ENCODE results near the genes RAB6C, RAB6D and MZT2A.

- PRO-cap, 2 experiments, result no peak in any of the 2 experiments
Measured at GRCh38 chr2:127584337-127584781, 48.9 kb downstream of the MYO7B start.

DNA sequence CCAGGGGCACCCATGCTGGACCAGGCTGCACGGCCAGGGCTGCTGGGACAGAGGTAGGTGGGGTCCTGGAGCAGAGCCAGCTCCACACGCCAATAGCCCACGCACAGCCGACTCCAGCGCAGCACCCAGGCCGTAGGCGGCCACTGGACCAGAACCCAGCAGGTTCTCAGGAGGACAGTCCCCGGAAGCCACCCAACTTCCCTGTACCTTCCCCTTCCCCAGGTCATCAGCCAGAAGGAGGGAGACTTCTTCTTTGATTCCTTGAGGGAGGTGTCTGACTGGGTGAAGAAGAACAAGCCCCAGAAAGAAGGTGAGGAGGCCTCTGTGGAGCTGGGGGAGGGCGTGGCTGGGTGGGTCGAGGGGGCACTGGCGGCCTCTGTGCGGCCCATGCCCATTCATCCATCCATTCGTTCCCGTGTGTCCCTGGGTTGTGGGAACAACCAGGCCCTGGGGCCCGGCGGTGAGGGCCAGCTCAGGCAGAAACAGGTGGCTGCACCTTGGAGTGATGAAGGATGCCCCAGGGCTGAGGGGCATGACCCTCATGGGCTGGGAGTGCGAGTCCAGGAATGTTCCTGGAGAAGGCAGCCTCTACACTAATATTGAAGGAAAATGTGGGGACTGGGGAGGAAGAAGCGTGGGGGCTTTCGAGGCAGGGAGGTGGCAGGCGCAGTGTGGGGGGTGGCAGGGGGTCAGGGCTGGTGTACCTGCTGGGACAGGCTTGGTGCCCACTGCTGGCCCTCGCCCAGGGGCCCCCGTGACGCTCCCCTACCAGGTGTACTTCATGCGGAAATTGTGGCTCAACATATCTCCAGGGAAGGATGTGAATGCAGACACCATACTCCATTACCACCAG, 11.4 kb upstream of the GPR17 start:
- PRO-cap, 2 experiments, result no peak in any of the 2 experiments

- PRO-cap, 2 experiments, result no peak in any of the 2 experiments
Measured at GRCh38 chr2:127663016-127663639, 12.2 kb downstream of the LIMS2 start.

DNA sequence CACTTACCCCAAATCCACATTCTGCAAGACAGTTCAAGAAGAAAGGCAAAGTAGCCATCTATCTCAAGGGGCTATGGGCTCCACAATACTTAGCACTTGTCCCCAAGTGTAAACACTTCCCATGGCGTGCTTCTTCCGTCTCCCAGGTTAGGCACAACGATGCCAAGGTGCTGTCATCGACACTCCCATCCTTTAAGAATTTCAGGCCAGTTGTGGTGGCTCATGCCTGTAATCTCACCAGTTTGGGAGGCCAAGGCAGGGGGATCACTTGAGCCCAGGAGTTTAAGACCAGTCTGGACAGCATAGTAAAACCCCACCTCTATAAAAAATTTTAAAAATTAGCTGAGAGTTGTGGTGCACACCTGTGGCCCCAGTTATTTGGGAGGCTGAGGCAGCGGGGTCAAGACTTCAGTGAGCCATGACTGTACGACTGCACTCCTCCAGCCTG, 10.8 kb downstream of the POLR2D start:
- PRO-cap, 2 experiments, result no peak in any of the 2 experiments

GRCh38 chr2:127863764-127864345, 5.9 kb upstream of the POLR2D start:
- PRO-cap, 2 experiments, result no peak in any of the 2 experiments

GRCh38 chr2:127888946-127889459, 3.2 kb upstream of the AMMECR1L start:
- PRO-cap, 2 experiments, result no peak in any of the 2 experiments

- PRO-cap, 2 experiments, result peak in 1 of 2 experiments; most common minus-strand start chr2:127901848 (in 1)
Measured at GRCh38 chr2:127901718-127902062, 15.9 kb upstream of the AMMECR1L start.

DNA sequence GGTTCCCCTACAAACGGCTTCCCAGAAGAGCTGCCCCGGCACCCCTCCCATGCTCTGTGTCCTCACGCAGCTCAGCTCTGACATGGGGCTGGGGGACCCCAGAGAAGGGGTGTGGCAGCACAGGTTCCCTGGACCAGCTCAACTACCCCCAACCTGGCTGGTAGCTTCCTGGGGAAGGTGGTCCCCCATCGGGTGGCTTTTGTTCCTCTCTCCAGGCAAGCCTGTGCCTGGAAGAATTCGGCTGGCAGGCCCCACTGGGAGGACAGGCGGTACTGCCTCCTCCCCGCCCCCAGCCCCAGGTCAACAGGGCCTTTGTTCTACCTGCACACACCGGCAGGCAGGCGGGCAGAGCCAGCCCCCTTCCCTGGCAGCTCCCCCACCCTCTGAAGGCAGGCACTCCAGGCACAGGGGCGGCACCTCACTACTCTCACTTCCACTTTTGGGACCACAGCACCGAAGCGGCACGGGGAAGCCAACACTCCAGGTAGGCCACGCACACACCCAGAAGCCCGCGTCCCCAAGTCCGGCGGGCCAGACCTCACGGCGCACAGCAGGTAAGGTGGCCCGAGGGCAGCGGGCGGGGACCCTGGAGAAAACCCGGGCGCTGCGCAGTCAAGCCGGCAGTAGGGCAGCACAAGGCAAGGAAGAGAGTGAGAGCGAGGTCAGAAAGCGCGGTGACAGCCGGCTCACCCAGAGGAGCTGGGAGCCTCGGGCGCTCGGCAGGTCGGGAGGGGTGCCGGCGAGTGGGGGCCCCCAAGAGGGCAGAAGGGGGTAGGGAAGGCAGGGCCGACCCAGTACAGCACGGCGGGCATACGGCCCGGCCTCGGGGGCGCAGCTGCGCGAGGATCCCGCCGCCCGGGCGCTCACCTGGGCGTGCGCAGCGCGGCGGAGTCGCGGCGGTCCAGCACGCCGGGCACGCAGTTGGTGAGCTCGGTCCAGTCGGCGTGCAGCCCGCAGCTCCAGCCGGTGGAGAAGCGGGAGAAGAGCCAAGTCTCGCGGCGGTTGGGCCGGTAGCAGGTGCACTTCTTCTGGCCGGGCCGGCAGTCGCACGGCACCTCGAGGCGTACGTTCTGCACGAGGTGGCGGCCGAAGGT, 1.2 kb downstream of the HS6ST1 start:
- PRO-cap, 2 experiments, result no peak in any of the 2 experiments

DNA sequence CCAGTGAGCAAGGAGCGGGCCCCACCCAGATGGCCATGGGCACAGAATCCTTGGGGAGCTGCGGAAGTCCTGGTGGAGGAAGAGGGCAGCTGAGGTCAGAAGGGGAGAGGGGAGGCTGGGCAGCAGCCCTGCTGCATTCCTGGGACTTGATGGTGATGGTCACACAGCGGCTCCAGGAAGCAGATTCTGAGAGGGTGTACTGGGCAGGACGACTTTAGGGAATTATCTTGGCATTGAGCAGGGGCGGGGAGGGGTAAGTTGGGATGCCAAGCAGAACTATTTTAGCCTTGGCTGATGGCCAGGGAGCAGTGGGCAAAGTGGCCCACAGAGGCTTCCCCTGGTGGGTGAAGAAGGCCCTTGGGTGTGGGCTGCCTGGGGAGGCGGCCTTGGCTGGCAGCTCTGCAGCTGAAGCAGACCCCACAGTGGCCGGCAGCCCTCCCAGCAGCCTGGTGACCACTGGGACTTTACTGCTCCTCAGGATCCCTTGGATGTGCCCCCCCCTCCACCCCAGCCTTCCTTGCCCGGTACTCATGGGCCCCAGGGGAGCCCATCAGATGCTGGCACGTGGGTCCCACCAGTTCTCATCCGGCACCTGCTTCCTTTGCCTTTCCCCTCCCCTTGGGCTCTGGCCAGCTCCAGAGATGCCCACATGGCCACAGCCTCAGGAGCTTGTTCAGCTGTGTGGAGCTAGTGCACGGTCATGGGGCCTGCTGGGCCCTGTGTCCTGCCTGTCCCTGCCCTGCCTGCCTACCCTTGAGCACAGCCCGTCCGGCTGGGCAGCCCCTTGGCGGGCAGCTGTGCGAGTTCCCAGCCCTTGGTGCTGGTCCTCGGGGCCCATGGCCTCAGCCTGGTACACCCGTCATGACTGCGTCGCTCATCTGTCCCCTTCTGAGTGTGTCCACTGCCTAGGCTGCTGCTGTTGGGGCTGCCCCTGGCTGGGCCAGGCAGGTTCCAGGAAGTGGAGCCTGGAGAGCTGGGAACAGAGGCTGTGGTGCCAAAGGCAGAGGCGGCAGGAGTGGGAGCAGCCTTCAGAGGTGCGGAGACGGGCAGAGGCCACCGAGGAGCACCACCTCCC, 122.2 kb upstream of the HS6ST1 start:
- PRO-cap, 2 experiments, result no peak in any of the 2 experiments

- PRO-cap, 2 experiments, result no peak in any of the 2 experiments
Measured at GRCh38 chr2:128607864-128608372, 289.2 kb upstream of the HS6ST1 start.

GRCh38 chr2:128986711-128987400, 668.2 kb upstream of the HS6ST1 start:
- PRO-cap, 2 experiments, result no peak in any of the 2 experiments

GRCh38 chr2:129979561-129980134, at the start of gene RAB6C:
RAB6C (plus strand) TSS chr2:129979666.
- PRO-cap, 2 experiments, result peak in 2 of 2 experiments; most common plus-strand start chr2:129979903 (in 2); most common minus-strand start chr2:129979785 (in 2)

DNA sequence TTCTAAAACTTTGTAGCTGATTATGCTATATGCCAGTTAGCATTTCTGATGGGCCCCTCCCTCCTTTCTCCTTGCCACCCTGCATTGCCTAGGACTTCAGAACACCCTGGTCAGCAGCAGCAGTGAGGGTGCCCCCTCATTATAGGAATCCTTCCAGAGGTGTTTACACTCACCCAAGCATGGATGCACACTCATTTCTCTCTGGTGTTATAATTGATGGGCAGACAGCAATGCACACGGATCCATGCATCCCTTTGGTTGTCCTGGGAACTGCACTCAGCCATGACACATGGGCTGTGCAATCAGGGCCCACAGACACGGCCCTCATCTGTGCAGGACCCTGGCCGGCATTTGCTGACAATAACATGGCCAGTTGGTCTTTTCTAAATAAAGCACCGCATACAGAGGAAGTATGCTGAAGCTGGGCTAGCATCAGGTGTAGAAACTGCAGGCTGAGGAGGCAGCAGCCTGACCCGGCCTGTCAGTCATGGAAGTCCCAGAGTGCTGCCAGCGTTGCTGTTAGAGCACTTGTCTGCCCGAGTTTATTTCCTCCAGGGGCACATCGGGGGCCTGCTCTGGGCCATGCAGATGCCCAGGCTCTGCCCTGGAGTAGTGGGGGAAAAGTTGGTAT, 4.3 kb upstream of the PTPN18 start:
- PRO-cap, 2 experiments, result no peak in any of the 2 experiments

DNA sequence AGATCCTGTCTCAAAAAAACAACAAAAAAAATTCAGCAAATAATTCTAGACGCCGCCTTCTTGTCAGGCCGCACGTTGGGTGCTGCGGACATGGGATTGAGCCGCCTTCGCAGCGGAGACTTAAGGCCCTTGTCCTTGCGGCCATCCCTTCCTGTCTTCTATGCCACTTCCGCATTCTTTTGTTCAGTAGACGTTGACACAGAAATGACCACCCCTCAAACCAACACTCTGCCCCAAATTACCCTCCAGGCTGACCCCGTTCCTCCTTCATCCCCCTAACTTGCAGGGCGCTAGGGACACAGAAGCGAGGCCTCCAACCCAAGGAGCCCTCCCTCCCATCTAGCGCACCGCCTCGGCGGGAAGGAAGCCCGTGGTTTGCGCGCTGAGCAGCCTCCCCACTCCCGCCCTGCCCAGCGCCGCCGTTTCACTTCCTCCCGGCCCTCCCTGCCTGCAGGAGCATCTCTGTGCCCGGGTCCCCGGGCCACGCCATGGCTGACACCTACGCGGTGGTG, 16.0 kb downstream of the PTPN18 start:
- PRO-cap, 2 experiments, result peak in 2 of 2 experiments; most common plus-strand start position 186 of the sequence (in 2); most common minus-strand start position 162 of the sequence (in 2)

DNA sequence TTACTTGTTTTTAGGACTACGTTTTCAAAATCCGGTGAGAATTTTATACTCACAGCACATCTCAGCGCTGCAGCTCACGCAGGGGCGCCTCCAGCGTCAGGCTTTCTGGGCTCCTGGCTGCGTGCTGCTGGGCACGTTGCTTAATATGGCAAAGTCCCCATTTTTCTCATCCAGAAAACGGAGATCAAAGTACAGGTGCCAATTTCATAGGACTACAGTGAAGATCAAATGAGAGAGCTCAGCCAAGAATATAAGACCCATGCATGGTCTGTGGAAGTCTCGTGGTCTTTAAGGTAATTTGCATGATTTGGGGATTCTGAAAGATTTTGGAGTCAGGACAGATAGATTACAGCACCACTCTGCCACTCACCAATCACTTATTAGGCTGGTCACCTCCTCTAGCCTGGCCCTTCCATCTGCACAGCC, 36.2 kb downstream of the PTPN18 start:
- PRO-cap, 2 experiments, result no peak in any of the 2 experiments

DNA sequence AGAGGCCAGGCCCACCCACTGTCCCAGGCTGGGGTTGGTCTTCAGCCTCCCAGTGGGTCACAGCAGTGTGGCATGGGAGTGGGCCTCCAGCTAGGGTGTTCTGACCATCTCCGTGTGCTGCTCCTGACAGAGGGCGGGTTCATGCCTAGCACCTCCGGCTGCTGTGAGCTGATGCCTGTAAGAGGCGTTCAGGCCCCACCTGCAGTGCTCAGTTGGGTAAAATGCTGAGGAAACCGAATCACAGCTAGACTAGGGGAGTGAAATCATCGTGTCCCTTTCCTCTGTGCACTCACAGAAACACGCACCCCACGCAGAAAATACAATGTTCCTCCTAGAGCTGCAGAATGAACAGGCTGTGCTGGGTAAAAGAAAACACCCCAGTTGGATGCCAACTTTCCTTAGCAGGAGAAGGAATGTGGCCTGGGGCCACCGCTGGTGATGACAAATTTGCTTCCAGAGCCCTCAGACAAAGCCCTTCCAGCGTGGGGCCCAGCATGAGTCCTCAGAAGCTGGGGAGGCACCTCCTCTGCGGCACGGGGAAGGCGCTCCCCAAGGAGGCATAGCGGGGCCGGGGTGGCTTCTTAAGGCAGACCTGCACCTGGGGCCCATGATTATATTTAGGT, 16.4 kb upstream of the ARHGEF4 start:
- PRO-cap, 2 experiments, result peak in 2 of 2 experiments; most common plus-strand start position 505 of the sequence (in 2); most common minus-strand start position 299 of the sequence (in 1)

GRCh38 chr2:131092791-131093300, 414 bp downstream of the FAM168B start:
- PRO-cap, 2 experiments, result peak in 2 of 2 experiments; most common plus-strand start chr2:131093187 (in 1); most common minus-strand start chr2:131093162 (in 2)

DNA sequence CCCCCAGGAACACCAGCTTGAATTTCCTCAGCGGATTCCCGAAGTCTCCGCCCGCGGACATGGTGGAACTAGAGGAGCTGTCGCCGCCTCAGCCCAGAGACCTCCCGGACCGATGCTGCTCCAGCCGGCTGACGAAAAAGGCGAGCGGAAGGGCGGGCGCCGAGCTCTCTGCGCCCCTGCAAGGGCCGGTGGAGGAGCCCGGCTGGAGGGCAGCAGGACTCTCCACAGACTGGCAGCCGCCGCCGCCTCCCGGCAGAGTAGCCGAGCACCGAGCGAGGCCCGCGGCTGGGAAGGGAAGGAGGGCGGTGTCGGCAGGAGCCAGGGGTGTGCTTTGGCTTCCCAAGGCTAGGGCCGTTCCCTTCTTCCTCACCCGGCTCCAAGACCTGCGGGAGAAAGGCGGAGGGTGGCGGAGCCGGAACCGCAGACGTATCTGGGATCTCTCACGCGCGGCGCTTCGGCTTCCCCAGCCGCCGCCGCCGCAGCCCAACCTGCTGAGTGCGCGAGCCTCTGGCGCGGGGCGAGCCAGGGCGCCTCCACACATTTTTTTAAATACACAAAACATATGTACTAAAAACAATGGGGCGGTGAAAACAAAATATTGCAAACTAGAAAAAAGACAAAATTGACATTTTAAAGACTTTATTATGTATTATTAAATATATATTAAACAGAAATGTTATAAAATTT, at the start of gene RAB6D:
Gene RAB6D, minus strand, starts transcription at position 509 of the 687 bp plus-strand sequence.
- PRO-cap, 2 experiments, result peak in 2 of 2 experiments; most common minus-strand start position 516 of the sequence (in 2)

DNA sequence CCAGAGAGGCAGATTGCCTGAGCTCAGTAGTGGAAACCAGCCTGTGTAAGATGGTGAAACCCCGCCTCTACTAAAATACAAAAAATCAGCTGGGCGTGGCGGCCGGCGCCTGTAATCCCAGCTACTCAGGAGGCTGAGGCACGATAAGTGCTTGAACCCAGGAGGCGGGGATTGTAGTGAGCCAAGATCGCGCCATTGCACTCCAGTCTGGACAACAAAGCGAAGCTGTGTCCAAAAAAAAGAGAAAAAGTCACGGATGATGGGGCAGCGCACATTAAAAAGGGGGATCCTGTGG, 30.2 kb upstream of the RAB6D start:
- PRO-cap, 2 experiments, result no peak in any of the 2 experiments

- PRO-cap, 2 experiments, result peak in 2 of 2 experiments; most common plus-strand start chr2:131492449 (in 2); most common minus-strand start chr2:131492390 (in 2)
Measured at GRCh38 chr2:131491899-131492650, at the start of gene MZT2A. MZT2A (minus strand) TSS chr2:131492397.

All from right ventricle myocardium (tissue), 1 donor.